Neutrophil (primary cell): ENCODE measurements around a stretch of chr10.

DNA sequence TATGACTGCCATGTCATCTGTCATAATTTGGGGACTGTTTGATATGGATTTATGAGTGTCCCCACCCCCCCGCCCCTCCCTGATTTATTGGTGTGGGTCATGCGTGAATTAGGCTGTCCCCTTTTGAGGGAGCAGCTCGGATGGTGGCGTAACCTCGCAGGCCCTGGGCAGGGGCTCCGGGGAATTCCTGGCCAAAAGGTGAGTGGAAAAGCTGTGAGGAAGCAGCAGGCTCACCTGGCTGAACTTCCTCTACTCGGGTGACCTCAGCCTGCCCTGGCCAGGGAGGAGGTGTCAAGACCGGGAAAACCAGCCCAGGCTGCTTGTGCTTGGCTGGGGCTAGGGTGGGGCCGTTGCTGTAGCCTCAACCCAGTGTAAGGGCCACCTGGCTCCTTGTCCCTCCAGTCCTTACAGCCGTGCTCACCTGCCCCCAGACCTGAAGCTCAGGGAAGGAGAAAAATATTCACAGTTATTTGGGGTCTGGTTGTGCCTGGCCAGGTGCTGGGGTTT lies 26.9 kb upstream of the COMTD1 start:
- PRO-cap, result no peak

DNA sequence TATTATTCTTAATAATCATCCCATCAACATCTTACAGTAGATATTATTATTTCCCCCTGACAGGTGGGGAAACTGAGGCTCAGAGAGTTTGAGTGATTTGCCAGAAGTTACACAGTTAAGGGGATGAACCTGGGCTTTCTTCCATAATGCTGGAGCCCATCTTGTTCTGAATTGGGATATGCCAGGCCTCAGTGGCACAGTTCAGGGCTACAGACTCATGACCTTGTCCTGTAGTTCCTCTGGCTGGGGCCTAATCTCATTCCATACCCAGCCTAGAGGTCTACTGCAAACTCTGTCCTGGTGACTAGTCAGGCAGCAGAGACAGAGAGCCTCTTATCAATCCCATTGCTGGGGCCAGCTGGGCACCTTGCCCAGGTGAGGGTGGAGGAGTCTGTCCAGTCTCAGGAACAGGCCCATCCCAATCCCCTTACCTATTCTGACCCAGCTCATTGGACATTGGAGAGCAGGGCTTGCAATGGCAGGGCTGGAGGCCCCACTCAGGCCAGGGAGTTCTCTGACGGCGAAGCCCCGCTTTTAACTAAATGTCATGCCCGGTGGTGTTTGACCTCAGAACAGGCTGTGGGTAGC lies 28.0 kb upstream of the COMTD1 start:
- PRO-cap, result no peak

GRCh38 chr10:75283194-75283719 lies 47.5 kb upstream of the COMTD1 start:
- PRO-cap, result no peak

DNA sequence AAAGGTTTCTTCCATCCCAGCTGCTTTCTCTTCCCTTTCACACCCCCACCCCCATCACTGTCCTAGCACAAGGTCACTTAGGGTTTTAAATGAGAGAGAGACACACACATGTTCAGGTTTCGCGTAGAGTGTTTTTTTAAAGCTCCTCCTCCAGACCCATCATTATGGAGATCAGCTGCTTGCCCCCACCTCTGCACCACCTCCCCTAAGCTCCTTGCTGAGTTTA lies 18.6 kb downstream of the LRMDA start:
- PRO-cap, result no peak

- PRO-cap, result no peak
Measured at GRCh38 chr10:75511153-75511914, 79.9 kb downstream of the LRMDA start.

GRCh38 chr10:75512428-75513068 lies 81.1 kb downstream of the LRMDA start:
- PRO-cap, result no peak

DNA sequence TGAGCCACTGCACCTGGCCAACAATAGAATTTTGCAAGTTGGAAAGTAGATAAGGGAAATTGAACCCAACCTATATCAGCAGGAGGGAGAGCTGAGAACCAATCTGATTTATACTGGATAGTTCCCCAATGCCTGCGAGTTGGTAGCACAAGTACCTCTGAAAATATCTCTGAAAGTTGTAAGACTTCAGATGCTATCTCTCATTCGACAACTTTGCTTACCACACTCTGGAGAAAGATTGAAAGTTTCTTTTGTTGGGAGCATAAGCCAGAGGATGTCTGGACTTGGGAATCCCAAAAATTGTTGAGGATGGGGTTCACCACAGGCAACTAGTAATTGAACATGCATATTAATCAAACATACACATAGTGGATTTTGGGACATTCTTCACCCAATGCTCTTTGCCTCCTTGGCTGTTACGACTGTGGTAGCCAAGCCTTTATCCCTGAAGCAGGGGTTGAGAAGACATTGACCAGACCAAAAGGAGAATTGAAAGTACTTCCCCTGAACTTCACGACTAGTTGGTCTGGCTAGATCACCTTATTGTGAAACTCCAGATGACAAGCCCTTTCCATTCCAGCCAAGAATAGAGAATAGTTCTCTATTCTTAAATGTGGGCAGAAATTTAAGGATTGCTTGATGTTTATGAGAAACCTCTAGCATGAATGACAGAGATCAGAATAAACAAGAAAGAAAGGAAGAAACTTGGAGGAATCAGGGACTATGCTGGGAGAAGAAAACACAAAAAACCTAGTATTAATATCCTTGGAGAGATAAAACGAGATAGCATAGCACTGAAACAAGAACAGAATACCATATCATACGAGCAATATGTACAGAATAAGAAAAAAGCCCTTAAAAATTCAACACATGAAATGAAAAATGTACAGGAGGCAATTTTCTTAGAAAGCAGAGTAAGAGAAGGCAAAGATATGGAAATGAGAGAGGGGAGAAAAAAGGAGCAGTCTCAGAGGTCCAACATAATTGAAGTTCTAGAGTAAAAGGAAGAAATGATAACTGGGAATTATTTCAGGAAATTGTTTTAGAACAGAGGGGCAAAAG lies 97.0 kb downstream of the LRMDA start:
- PRO-cap, result no peak

DNA sequence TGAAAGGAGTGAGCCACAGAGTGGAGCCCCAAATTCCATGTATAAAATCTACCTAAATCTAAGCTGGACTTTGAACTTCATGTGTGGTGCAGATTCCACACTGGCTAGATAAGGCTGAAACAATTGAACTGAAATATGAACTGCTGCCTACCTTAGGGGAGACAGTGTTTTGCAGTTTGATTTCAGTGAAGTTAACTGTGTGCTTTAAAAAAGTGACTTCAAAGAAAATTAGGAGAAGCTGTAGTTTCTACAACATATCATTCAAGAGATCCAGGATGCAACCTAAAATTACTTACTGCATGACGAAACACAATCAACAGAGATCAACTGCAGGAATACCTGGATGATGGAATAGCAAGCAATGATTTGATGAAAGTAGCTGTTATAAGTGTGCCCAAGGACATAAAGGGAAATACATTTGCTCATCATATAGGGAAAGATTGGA lies 124.0 kb downstream of the LRMDA start:
- PRO-cap, result no peak

GRCh38 chr10:75664256-75664748 lies 232.9 kb downstream of the LRMDA start:
- PRO-cap, result no peak

DNA sequence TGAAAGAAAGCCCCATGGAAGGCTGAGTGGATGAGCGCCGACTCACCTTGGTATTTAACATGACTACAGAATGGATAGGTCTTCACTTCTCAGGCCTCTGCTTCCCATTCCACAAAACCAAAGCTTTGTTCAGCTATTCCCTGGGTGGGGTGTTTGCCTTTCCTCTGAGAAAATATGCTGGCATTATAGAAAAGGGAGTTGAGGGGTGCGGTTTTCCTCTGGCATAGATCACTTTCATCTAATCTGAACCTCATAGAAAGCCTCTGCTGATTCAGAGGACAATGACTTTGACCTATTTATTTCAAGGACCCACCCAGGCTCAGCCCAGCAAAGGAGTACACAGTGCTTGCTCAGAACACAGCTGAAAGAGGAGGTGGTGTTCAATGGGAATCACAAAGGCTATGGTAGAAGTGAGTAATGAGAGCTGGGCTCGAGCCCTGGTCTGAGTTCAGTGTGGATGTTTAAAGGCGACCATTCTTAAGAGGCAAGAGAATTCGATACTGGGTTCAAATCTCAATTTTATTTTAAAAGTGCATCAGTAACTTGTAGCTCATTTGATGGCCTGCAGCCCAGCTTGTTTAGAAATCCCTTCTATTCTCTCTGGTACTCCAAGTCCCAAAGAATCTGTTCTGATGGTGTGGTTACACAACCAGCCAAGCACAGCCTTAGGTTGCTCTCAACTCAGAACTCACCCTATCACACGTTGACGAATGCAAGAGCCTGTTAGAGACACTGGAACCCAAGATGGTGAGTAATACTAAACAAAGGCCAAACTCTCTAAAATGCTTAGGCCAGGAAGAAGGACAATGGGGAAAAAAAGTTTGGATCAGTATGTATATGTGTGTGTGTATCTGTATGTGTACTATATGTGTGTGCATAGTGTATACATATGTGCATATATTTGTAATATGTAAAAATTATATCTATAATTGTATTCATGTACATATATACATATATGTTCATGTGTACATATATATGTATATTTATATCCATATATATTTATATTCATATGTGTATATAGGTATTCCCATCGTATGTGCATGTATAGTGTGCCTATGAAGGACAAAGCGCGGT lies 1012.9 kb downstream of the LRMDA start:
- PRO-cap, result no peak

DNA sequence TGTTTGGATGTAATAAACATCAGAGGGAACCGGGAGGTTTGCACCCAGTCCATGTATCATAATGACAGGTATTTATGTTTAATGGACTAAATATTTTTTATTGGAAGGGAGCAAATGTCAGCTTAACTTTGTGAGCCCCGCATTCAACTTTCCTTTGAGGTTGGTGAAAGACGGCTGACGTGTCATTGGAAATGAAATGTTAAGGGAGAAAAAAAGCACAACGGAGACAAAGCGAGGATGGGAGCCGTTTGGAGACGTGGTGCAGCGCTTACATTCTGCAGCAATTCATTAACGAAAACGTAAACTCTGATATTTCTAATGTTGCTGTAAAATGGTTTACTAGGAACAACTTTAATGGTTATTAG lies 1092.7 kb downstream of the LRMDA start:
- PRO-cap, result no peak

GRCh38 chr10:77021728-77022307 lies 615.8 kb downstream of the KCNMA1 start:
- PRO-cap, result no peak

DNA sequence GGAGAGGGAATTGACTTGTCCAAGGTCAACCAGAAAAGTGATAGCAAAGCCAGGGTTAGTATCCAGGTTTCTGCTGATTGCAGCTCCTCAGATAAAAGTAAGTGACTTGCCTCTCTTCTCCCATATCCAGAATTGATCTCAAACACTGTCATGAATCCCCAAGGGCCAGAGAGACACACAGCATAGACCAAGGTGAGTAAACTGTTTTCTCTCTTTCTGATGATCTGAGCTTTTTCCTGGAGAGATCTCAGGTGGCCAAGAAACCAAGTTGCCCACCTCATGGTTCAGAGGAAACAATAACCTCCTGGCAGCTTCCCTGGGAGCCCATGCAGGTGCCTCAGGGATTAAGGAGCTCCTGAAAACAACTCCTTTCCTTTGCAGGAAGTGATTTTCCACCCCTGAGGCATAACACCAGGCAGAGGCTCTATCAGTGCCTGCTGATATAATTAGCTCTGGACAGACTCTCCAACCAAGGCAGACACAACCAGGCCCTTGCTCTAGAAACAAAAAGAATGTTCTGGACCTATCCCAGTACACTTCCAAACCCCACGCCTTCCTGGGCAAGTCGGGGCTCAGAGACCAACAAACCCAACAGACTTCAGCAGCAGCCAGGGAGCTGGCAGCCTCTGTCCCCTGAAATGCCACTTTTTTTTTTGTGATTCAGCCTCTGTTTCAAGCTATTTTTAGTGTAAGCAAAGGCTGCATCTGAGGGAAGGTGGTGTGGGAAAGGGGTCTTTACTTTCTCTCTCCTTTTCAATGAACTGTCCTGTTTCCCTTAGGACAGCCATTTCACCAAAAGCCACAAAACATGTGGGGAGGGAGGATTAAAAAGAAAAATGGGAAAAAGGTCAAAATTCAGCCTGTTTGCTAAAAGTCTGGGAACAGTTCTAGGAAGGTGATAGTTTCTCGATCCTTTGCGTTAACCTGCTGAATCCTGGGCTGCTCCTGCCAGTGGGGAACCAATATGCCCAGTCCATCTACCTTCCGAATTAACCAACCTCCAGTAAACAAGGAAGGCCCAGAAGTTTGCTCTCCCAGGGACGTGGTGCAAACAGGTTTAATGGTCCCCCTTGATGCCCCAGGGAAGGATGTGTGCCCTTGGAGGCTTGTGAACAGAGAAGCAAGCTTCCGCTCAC lies 247.0 kb downstream of the KCNMA1 start:
- PRO-cap, result no peak

DNA sequence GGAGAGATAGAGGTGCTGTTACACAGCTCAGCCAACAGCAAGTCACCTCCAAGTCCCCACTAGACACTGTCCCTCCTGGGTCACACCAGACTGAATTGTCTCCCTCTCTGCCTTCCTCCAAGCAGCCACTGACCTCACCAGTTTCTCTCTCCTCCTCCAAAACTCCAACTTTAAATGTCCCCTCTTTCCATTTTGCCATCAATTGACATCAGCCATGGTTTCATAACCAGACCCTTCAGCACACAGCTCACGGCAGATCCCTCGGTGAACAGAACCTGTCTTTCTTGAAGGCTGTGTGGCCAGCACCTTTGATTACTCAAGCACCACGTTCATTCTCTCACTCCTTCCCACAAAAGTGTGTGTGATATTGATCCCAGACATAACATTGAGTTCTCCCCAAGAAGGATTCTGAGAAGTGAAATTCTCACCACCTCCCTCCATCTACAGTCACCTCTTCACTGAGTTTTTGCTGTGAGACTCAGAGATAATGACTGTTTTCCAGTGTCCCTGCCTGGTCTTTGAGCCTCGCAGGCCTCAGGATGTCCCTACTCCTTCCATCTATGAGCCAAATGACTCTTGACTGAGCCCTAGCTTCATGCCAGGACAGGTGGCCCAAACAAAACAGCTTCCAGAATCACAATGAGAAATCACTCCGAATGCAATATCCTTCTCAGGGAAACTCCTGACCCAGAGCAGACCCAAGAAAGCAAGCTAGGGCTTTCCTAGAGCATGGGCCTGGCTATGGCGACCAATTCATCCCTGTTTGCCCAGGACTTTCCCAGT lies 235.2 kb downstream of the KCNMA1 start:
- PRO-cap, result no peak

GRCh38 chr10:77467212-77467950 lies 170.2 kb downstream of the KCNMA1 start:
- PRO-cap, result no peak

DNA sequence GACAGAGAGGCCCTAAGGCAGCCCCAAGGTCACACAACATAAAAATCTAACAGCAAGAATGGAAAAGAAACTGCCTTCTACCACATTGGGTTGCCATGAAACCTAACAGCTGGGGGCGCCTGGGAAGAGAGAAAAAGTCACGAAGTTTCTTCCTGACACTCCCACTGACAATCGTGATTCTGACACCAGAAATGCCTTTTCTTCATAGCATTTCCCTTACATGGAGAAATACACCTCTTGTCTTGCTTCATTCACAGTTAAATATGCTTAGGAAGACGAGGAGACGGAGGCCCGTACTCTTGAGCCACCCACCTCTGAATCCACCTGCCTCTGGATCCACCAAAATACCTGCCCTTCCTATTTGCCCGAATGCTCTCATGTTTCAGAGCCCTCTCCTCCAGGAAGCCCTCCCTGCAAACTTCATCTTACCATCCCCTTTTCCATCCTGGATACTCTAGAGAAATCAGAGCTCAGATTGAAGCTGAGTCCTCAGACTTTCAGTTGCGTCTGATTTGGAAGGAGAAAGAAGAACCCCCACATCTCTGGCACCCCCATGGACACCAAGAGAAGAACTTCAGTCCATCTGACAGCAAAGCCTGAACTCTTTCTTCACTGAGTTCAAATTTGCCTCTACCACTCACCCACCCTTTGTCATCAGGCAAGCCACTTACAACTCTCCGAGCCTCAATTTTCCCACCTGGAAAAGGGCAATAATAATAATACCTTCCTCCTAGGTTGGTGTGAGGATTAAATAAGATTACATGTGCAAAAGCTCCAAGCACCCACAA lies 135.4 kb downstream of the KCNMA1 start:
- PRO-cap, result no peak

- PRO-cap, result no peak
Measured at GRCh38 chr10:77635829-77636638, 1.6 kb downstream of the KCNMA1 start.

GRCh38 chr10:77788433-77788957 lies 138.1 kb downstream of the DLG5 start:
- PRO-cap, result no peak

GRCh38 chr10:77866417-77867120 lies 60.0 kb downstream of the DLG5 start:
- PRO-cap, result no peak

- PRO-cap, result no peak
Measured at GRCh38 chr10:77872109-77872774, 54.3 kb downstream of the DLG5 start.